ENCODE measurements around a stretch of chr5.

GRCh38 chr5:1501433-1502649, 21.9 kb downstream of the LPCAT1 start:
- RAMPAGE, long total RNA, result no peak
- RRBS, result 97% methylated on average over 6 of the region's 48 CpGs

- RAMPAGE, long total RNA, result no peak
- RRBS, result 87% methylated on average over 4 of the region's 32 CpGs
These were observed 16.0 kb downstream of the LPCAT1 start for GRCh38 chr5:1507537-1508442.

DNA sequence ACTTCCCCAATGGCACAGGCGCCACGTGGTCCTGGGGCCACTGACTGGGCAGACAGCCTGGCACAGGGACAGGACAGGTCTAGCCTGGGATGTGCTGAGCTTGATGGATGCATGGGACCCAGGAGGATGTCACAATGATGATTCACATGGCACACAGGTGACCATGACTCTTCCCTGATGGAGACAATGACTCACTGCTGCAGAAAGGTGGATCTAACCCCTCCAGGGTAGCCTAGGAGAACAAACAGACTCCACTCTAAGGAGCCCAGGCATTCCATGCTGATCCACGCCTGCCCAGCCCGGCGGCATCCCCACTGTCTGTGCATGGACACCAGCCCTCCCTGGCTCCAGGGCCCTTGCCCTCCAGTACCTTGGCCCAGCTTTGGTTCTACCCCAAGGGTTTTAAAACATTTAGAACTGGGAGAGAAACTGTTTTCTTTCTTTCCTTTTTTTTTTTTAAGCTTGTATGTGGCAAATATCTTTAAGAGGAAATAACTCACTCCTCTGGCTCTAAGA, 7.5 kb downstream of the LPCAT1 start:
- RAMPAGE, long total RNA, result no peak
- RRBS, result no CpG with 5 or more reads among the region's 5 CpGs

- RAMPAGE, long total RNA, result no peak
- RRBS, result 79% methylated on average over 22 of the region's 70 CpGs
These were observed 53.0 kb downstream of the MRPL36 start for GRCh38 chr5:1746416-1747193.

- RAMPAGE, long total RNA, result no peak
- RRBS, result no CpG with 5 or more reads among the region's 13 CpGs
These were observed 6.8 kb downstream of the MRPL36 start for GRCh38 chr5:1792668-1793326.

DNA sequence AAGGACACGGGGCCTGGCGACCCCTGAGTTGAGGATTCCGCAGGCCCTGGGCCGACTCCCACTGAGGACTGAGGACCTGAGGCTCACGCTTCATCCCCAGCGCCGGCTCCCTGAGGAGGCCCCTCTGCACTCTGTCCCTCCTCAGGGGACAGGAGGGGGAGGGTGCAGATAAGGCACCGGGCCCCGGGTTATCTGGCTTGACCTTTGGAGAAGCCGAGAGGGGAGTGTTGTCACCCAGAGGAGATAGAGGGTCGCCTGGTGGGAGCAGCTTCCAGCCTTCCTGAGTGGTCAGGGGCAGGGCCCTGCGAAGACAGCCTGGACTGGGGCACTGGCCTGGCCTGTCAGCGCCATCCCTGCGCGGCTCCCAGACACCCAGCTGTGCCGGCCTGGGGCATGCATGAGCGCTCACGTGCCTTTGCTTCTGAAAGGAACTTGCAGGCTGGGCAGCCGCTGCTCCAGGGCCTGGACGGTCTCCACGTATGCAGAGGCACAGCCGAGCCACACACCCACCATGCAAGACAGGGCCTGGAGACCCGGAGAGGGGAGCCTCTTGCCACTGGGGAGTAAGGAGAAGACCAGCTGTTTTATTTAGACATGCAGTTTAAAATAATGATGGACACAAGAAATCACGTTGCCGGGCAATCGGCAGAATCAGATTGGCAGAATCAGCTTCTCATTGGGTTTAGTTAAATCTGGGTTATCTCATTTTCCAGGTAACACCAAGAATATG, 40.0 kb downstream of the NDUFS6 start:
- RAMPAGE, long total RNA, result no peak
- RRBS, result 9% methylated on average over 5 of the region's 26 CpGs

DNA sequence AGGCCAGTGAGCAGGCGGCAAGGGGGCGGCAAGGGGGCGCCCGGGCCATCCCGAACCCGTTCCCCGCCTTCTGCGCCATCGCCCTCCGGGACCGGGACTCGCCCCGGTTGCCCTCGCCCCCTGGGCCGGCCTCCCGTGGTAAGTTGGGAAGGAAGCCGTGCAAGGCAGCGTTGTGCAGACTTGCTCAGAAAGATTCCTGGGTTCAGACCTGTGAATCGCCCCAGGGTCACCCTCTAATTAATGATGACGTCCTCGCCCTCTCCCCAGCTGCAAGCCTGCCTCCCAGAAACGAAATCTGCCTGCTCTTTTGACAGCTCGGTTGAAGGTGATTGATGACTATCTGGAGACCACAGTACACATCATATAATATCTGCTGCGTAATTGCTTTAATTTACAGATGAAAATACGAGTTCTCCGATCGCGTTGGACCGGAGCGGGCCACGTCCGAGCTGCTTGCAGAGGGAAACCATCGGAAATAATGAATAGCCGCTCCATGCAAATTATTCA, 1.4 kb upstream of the IRX4 start:
- RAMPAGE, long total RNA, result no peak
- RRBS, result 3% methylated on average over 7 of the region's 34 CpGs

DNA sequence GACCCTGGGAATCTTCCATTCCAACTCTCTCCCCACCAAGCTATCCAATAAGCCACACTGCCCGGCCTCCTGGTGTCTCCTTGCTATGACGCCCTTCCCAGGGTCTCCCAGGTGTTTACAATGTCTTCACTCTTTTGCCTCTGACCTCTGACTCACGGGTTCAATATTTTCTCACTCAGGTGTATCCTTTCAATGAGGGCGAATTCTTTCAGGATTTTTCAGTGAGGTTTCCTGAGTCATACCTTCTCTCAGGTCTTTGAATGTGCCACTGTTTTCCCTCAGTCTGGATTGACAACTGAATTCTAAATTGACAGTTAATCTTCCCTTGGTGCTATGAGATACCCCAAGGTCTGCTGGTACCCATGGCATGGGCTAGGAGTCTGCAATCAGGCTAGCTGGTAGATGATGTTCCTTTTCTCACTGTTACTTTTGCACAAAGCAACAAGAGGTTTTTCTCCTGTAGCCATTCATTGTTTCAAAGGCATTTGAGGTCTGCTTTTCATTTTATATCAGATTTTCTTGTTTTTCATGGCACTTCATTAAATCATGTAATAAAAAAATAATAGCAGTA, 53.8 kb upstream of the IRX4 start:
- RAMPAGE, long total RNA, result no peak
- RRBS, result no CpG with 5 or more reads among the region's 4 CpGs

- RAMPAGE, long total RNA, result no peak
- RRBS, result 6% methylated on average over 14 of the region's 43 CpGs
These were observed 125.4 kb upstream of the IRX4 start for GRCh38 chr5:2007766-2008788.

GRCh38 chr5:2105022-2105564, 222.4 kb upstream of the IRX4 start:
- RAMPAGE, long total RNA, result no peak
- RRBS, result no CpG with 5 or more reads among the region's 13 CpGs

DNA sequence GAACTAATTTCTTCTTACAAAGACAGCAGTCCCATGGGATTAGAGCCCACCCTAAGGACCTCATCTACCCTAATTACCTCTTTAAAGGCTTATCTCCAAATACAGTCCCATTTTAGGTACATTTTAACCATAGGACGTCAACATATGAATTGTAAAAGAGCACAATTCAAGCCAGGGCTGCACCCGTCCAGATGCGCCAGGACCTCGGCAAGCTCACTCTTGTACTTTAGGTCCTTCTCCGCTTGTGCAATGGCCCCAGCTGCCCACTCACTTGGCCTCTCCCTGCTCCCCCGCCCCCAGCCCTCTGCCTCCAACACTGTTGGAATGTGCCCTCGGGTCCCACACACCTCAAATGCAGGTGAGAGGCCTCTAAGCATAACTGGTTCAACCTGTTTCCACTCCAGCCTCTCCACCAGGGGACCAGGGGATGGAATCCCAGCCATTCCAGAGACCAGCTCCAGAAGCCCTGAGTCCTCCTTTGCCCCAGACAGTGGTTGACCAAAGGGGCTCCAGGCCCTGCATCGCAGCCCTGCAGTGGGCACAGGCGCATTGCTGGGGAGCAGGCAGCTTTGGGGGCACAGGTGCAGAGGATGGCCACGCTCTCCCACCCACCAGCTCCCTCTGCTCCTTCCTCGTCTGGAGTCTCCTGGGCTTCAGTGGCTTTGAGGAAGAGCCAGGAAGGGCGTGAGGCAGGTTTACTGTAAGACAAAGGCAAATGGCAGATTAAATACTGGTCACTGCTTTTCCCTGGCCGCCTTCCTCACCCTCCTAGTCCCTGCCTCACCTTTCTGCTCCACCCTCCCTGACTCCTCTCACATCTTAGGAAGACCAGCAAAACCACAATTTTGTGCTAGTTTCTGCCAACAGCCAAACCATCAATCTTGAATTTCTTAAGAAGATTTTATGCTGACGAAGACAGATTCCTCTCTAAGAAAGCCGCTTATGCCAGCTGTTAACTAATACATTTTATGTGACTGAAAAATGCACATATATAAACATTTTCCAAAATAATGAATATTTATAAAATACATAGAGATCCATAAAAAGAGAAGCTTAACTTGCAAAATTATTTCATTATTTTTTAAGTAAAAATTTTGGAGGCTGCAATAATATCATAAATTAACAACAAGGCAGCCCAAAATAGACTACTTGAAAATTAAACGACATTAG, 29.1 kb upstream of the IRX2 start:
- RAMPAGE, long total RNA, result no peak
- RRBS, result no CpG with 5 or more reads among the region's 16 CpGs

DNA sequence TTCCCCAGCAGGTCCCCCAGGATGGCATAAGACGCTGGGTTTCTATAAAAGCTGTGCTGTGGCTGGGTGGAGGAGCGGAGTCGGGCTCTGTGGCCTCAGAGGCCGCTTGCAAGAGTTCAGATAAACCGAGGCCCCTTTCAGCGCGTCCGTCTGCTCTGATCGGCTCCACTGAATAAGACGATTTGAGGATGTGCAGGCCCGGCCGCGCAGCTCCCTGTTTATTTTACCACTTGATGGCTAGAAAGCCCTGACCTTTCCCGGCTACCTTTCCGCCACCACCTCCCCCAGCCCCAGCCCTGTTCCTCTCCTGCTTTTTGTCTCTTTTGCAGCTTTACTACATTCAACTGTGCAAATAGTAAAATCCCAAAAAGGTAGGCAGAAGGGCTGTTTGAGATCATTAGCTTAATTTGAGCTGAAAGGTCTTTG, 352.0 kb upstream of the IRX2 start:
- RAMPAGE, long total RNA, result no peak
- RRBS, result 20% methylated on average over 1 of the region's 15 CpGs

GRCh38 chr5:3310852-3311466, 284.7 kb upstream of the IRX1 start:
- RAMPAGE, long total RNA, result no peak
- RRBS, result no CpG with 5 or more reads among the region's 23 CpGs

- RAMPAGE, long total RNA, result no peak
- RRBS, result 2% methylated on average over 8 of the region's 36 CpGs
These were observed 4.5 kb upstream of the IRX1 start for GRCh38 chr5:3591153-3591595.

DNA sequence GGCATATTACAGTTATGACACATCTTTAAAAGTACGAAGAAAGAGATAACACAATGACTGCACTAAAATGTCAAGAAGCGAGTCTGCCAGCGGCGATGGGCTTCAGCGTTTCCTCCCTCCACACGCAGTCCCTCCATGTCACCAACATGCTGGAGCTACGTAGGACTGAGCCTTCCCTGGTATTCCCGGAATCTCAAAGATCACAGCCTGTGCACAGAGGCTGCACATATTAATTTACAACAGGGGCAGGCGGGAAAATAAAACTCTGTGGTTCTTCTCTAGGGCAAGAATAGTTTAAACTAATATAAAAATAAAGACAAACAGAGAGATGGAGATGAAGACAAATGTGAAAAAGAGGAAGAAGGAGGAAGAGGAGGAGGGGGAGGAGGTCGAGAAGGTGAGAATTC, 257.8 kb downstream of the IRX1 start:
- RAMPAGE, long total RNA, result no peak
- RRBS, result no CpG with 5 or more reads among the region's 10 CpGs

DNA sequence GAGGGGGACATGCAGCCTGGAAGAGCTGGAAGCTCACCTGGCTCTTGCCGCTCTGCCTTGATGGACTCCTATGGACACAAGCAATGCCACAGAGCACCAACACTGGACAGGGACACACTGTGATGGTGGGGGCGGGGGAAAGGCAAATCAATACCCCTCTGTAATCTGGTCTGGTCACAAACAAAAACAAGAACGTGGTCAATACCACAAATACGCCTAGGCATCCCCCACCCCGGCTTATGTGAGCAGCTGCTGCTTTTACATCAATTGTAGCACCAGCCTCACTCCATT, 29.6 kb upstream of the ICE1 start:
- RAMPAGE, long total RNA, result no peak
- RRBS, result no CpG with 5 or more reads among the region's 5 CpGs

DNA sequence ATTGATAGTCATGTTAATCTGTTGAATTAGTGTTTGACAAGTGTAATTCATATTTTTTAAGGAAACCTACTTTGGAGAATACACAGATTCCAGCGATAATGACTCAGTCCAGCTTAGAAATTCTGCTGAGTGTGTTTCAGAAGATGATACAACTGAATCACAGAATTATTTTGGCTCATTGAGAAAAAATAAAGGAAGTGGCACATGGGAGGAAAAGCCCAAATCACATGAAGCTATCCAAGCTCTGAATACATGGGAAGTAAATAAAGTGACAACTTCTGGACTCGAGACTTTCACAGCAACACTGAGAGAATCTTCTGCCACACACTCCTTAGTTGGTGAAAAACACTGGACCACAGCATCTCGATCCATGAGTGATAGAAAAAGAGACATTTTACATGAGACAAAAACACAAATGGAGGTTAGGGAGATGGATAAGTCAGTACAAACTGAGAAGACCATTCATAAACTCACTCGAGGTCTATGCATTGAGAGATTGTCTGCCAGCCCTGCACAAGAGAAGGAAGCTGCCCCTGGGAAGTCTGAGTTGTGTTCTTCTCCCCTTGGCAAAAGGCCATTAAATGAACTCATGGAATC, 38.0 kb downstream of the ICE1 start:
- RAMPAGE, long total RNA, result no peak
- RRBS, result no CpG with 5 or more reads among the region's 4 CpGs

DNA sequence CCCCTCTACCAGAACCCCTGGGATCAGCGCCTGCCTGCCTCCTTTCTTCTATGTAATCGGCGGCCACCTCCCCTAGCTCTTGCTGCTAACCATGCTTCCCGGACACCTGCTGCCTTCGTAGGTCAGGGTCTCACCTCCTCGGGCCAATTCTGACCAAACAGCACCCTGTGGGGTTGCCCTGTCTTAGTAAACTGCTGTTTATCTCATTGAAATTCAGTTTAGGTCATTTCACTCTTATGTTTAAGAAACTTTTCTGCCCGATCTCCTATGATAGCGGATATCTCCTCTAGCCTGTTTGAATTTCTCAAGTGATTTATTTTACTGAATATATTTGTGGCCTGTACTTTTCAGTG, 508 bp upstream of the MED10 start:
- RAMPAGE, long total RNA, result no peak
- RRBS, result no CpG with 5 or more reads among the region's 8 CpGs

DNA sequence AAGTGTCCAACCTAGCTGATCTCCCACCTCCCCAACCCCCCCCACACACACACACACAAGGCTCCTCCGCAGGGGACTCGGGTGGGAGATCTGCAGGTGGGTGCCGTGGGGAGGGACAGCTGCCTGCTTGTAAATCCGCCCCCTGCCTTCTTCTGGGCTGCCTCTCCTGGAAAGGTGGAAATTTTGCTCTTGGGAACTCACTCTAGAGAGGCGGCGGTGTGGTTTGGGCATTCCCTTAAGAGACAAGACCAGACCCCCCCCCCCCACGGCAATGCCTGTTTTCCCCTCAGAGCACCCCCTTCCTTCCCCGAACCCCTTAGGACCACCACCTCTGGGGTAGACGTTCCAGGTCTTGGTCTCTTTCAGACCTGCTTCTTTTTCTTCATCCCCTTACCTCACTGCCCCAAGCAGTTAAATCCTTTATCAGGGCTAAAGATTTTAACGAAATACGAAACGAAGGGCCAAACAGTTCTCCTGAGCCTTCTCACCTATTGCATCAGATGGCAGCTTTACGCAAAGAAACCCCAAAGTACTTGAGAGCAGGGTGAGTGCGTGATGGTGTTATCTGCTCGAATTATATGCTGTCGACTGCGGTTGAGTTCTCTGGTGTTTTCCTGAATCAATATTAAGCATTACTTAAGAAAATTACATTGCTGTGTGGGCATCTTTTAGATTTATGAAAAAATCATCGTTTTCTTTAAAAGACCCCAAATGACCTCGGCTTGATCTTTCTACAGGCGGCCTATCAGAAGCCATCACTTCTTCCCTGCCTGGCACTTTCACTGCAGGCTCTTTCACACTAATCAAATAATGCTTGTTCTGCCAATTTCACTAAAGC, 1.4 kb downstream of the UBE2QL1 start:
- RAMPAGE, long total RNA, result no peak
- RRBS, result no CpG with 5 or more reads among the region's 20 CpGs

DNA sequence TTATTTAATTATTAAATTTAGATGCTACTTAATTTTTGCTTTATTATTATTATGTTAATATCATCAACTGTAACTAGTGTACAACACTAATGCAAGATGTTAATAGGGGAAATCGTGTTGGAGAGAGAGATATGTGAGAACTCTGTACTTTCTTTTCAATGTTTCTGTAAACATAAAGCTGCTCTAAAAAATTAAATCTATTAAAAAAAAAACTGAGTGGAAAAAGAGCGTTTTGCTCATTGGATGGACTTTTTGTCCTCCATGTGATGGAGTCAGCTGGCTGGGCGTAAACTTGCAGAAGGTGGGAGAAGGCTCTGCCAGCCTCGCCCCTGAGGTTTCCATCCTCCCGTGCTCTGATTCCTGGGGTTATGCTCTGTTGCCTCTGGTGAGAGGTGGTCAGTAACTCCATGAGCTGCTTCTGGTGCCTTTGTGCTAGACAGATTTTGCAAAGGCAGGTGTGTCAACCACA, 39.0 kb upstream of the TENT4A start:
- RAMPAGE, long total RNA, result no peak
- RRBS, result no CpG with 5 or more reads among the region's 5 CpGs

Data from epithelial cell of alveolus of lung (primary cell).